ENCODE results near the genes GALNTL5 and HTR5A.

GRCh38 chr7:151699902-151700519, 176.9 kb downstream of the PRKAG2 start:
- PRO-cap, result bidirectional peak, plus-strand start at chr7:151700192, minus-strand start at chr7:151699954

DNA sequence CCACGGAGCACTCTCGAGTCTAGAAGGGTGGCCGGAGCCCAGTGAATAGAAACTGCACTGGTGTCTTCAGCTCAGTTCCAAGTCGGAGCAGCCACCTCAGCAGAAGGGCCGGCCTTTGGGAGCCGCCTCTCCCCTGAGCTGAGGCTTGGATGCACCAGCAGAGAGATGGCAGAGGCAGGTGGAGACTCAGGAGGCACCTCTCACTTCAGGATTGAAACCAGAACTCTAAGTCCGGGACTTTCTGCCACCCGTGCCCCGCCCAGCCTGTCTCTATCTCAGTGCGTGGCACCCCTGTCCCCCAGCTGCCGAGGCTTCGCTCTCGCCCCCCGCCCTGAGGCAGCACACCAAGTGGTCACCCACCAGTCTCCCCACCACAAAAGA, 166.9 kb downstream of the PRKAG2 start:
- PRO-cap, result no peak

DNA sequence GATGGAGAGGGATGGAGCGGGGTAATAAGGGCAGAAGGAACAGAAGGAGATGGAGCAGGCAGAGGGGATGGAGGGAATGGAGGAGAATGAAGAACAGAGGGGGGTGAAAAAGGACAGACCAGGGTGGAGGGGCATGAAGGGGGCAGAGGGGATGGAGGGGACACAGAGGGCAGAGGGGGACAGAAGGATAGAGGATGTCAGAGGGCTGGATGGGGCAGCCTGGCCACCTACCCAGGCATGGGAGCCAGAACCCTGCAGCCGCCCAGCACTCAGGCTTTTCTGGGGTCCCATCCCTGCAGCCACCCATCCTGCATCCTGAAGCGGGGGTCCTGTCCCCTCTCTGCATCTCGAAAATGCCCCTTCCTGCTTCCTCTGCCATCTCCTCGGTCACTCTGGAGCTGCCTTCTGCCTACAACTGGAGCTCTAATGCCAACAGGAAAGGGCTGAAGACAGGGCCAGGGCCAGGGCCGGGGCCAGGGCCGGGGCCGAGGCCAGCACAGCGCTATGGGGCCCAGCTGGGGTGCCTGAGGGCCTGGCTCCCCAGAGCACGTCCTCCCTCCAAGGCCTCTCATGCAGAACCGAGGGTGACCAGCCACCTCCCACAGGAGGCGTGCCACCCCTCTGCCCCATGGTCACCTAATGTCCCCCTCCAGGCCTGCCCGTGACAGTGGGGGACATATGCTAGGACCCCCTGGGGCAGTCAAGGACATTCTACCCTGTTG, 155.8 kb downstream of the PRKAG2 start:
- PRO-cap, result no peak

DNA sequence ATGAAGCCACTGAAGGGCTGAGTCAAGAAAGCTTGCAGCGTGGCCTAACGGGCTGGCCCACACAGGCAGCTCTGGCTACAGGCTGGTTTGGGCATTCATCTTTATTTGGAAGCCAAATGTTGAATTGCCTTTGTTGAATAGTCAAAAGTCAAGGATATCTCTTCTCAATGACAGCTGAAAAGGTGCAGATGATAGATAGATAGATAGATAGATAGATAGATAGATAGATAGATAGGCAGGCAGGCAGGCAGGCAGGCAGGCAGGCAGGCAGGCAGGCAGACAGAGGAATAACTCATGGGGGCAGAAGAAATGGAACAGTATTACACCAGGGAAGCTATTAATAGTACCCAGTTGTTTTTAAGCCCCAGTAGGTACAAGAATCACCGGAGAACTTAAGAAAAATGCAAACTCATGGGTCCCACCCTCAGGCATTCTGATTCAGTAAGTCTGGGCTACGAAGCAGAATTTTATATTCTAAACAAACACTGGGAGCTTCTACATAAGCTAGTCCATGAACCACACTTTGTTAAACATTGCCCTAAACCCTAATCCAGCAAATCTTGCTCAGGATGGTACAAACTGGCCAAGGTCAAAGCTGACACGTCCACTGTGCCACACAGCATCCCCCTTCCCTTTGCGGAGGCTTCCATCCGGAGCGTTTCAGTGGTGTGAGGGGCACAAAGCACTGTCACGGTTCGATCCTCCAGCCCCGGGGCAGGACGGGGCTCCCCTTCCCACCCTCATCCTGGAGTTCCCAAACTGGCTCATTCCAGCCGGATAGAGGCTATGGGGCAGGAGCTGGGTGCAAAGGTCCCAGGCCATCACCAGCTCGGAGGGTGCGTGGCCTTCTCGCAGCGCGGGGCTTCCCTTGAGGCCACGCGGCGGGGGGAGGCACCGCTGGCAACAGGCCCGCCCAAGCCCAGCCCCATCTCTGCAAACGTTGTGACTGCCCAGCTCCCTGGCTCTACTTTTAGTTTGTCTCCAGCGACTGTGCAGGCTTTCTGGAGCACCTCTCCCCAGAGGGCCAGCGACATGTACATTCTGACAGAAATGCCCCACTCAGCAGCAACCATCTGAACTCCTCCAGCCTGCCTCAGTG, 6.6 kb downstream of the PRKAG2 start:
- PRO-cap, result no peak

DNA sequence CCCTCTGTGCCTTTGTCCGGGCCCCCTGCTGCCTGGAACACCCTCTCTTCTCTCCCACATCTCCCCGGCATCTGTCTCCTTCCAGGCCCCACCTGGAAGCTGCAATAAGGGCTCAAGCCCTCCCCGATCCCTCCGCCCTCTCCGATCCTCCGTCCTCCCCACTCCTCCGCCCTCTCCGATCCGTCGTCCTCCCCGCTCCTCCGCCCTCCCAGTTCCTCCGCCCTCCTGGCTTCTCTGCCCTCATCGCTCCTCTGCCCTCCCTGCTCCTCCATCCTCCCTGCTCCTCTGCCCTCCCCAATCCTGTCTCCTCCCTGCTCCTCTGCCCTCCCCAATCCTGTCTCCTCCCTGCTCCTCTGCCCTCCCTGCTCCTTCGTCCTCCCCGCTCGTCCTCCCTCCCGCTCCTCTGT, 17.5 kb upstream of the PRKAG2 start:
- PRO-cap, result no peak

DNA sequence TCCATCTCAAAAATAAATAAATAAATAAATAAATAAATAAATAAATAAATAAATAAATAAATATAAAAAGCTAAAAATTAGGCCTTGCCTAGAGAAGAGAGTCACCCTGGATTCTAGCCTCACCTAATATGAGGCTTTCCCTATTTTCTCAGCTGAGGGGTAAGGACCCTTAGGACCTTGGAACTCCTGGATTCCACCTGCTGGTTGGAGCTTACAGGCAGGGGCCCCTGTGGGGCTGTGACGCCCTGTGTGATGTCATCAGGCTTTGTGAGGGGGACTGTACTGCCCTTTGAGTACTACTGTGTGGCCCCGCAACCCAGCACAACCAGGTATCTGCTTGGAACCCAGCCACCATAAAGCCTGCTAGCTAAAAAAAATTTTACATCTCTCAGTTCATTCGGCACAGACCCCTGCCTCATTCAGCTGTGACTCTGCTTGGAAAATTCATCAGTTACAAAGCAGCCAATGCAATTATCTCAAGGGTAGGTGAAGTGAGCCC, at the start of gene GALNTL5:
Gene GALNTL5, plus strand, starts transcription at position 319 of the 499 bp plus-strand sequence.
- PRO-cap, result no peak

DNA sequence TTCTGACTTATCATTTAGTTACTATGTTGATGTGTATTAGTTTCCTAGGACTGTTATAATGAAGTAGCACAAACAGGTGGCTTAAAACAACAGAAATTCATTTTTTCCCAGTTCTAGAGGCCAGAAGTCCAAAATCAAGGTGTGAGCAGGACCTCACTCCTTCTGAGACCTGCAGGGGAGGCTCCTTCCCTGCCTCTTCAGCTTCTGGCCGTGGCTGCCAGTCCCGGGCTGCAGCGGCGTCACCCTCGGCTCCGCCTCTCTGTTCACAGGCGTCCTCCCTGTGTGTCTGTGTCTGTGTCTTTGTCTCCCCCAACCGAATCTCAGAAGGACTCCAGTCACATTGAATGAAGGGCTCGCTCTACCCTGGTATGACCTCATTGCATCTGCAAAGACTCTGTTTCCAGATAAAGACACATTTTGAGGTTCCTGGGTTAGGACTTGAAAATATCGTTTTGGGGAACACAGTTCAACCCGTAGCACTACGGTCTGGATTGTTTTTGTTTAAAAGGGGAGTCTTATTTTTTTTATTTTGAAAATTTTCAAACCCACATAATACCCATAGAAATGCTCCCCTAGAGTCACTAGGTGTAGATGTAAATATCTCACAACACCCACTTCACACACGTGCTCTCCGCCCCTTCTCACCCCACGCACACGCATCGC, 33.1 kb upstream of the GALNT11 start:
- PRO-cap, result no peak

DNA sequence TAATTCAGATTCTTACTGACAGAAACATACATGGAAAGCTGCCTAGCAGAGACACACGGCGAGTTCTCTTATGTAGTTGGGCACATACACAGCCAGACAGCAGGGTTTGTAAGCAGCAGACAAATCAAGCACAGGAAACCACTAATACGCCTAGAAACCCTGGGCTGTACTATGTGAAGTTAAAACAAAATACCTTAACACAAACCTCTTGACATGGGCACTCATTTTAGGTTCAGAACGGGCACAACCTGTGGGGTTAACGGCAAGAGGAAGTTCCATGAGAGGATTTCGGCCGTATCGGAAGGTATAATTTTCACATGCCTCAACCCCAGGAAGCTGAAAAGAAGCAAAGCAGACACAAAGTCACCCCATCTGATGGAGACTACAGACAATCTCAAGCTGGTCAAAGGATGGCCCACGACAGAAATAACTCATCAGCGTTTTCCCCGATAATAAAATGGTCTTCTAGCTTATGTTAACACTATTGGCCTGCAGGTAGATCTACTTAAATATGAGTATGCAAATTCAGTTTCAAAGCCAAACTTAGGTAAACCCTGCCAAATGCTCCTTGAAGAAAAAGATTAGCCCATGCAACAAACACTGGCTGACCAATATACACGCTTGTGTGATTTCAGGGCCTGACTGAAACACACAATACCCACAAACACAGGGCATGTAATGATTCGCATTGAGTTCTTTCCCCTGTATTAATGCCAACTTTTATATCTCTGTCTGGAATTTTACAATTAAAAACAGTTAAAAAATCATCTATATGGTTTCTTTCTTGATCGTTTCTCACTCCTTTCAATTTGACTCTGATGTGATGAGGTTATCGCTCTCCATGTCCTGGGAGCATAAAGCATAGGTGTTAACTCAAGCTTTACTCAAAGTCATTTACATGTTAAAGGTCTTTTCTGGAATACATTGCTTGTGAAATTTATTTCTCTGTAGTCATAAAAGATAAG, 119.8 kb downstream of the GALNT11 start:
- PRO-cap, result no peak

DNA sequence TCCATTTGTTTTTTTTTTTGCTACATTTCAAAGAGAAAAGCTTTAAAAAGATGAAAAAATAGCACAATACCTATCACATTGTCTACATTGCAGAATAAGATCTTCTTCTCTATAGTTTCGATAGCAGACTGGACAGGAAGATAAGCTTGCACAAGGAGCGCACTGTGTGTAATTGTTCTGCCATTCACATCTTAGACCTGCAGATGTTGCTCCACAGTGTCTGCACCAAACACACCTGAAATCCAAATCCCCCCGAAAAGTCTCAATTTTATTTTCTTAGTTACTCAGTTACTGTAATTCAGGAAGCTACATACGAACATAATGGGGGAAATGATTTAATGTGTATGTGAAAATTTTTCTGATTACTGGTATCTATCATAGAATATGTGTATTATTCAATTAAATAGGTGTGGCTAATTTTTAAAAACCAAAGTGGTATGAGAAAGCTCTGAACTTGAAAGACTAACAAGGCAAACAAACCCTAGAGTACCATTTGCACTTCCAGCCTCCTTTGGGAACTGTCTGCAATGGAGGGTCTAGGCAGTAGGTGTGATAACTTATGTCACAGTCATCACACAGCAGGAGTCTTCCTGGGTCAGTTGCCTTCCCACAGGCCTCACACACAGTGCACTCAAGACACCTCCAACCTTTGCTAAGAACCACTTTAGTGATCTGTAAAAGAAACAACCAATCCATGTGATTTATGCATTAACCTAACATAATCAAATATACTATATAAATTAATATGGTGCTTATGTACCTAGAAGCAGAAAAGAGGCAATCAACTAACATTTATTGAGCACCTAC, 198.7 kb downstream of the GALNT11 start:
- PRO-cap, result no peak

DNA sequence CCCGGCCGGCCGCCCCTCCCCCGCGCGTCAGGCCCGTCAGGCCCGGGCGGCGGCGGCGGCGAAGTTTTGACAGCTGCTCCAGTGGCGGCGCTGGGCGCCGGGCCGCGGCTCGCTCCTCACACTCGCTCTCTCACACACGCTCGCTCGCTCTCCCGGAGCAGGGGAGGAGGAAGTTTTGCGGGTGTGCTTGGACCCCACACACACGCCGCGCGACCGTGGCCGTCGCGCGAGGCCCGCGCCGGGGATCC, 361 bp upstream of the KMT2C start:
- PRO-cap, result no peak

GRCh38 chr7:152462938-152463519, 27.2 kb upstream of the KMT2C start:
- PRO-cap, result unidirectional peak, plus-strand start at chr7:152463426

GRCh38 chr7:153043029-153043330, 283.4 kb downstream of the ACTR3B start:
- PRO-cap, result no peak

GRCh38 chr7:154304731-154305485, 252.7 kb downstream of the DPP6 start:
- PRO-cap, result no peak

DNA sequence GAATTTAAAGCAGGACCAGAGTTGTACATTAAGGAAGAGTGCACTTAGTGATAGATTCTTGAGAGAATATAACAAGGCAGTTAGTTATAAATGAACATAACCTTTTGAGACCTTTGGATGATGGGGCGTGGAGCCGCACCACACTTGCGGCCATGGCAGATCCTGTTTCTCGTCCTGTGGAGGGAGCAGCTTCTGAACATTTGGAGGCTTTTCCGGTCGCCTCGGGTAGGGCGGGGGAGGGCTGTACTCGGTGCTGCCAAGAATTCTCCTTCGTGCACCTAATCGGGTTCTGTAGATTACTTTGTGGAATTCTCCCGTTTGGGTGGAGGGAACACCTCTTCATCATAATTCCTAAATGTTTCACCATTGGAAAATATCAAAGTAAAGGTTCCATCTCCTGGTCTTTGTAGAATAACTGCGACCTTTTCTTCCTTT, 321.5 kb downstream of the PAXIP1 start:
- PRO-cap, result no peak

- PRO-cap, result no peak
Observed at GRCh38 chr7:155069877-155070447, at the start of gene HTR5A. Gene HTR5A (plus strand): TSS chr7:155070324.

GRCh38 chr7:155239458-155239966, 58.2 kb upstream of the INSIG1 start:
- PRO-cap, result no peak

DNA sequence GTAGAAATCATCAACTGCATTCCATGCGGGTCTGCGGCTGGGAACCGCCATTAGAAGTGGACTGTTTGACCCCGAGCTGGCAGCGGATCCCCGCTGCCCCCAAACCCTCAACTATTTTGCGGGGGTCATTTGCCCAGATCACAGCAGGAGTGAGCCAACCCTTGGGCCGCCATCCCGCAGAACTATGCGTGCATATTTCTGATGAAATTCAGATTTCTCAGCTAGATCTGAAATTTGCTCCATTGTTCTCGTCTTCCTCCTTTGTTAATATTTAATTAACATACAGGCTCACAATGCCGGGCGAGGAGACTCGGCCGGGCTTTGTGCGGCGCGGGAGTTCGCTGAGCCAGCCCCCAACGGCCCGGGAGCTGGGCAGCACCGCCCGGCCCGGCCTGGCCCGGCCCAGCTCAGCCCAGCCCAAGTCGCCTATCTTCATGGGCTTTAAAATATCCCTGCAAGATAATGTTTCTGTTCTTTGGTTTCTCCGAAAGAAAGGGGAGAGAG, 2.1 kb downstream of the EN2 start:
- PRO-cap, result no peak

GRCh38 chr7:155466715-155467290, 8.9 kb downstream of the EN2 start:
- PRO-cap, result no peak

- PRO-cap, result no peak
Observed at GRCh38 chr7:155638411-155638817, 6.0 kb upstream of the RBM33 start.

DNA sequence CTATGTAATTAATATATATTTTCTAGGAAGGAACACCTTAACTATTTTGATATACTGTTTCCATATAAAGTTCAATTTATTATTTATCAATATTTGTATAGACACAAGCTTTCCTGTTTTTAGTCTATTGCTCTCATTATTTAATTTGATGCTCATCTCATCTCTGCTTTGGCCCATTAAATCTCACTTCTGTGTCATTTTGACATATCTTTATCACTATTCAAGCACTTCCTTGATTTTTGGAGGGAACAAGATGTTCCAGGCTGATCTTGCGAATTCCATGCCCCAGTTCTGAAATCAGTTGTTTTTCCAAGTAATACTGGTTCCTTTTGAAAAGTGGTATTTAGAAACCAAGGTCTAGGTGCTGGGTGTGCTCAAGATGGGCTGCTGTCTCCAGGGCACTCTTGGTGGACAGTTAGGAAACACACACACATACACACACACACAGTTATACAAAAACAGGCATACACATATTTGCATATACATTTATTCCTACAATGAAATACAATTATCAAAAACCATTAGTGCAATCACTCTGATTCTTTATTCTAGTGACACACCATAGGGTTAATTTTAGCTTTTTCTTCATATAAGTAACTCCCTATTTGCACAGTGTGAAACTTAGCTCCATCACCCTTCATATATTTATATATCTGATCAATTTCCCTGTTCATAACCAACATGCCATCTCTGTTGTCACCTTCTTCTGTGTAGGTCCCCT, 4.4 kb upstream of the RBM33 start:
- PRO-cap, result no peak